HT-29 (cell line): ENCODE measurements around the genes NEPRO, CFAP44 and DRD3.

GRCh38 chr3:112464168-112464649 lies 35.1 kb downstream of the BTLA start:
- RAMPAGE, long total RNA = no peak

- RAMPAGE, long total RNA = no peak
These were observed 35.5 kb downstream of the CCDC80 start for GRCh38 chr3:112605461-112605913.

DNA sequence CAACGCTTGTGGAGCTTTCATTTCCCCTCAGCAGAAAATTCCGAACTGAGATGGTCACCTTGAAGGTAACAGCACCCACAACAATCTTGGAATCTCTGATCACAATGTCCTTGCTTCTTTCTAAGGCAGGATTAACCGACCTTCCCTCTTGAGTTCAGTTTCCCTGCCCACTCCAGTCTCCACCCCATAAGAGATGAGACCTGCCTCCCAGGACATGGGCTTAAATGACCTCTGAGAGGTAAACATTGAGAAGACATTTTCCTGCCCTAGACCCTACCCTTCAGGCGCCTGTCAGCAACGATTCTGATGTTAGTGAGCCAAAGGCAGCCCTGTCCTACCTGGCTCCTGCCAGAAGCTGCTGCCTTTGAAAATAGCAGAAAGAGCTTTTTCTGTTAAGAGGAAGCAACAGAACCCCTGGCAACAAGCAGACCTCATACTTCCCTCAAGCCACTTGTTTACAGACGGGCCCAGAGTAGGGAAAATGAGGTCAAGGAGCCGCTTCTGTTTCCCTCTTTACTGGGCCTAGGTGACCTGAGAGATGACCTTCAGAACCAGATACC lies 52.1 kb downstream of the CD200R1L start:
- RAMPAGE, long total RNA = no peak

DNA sequence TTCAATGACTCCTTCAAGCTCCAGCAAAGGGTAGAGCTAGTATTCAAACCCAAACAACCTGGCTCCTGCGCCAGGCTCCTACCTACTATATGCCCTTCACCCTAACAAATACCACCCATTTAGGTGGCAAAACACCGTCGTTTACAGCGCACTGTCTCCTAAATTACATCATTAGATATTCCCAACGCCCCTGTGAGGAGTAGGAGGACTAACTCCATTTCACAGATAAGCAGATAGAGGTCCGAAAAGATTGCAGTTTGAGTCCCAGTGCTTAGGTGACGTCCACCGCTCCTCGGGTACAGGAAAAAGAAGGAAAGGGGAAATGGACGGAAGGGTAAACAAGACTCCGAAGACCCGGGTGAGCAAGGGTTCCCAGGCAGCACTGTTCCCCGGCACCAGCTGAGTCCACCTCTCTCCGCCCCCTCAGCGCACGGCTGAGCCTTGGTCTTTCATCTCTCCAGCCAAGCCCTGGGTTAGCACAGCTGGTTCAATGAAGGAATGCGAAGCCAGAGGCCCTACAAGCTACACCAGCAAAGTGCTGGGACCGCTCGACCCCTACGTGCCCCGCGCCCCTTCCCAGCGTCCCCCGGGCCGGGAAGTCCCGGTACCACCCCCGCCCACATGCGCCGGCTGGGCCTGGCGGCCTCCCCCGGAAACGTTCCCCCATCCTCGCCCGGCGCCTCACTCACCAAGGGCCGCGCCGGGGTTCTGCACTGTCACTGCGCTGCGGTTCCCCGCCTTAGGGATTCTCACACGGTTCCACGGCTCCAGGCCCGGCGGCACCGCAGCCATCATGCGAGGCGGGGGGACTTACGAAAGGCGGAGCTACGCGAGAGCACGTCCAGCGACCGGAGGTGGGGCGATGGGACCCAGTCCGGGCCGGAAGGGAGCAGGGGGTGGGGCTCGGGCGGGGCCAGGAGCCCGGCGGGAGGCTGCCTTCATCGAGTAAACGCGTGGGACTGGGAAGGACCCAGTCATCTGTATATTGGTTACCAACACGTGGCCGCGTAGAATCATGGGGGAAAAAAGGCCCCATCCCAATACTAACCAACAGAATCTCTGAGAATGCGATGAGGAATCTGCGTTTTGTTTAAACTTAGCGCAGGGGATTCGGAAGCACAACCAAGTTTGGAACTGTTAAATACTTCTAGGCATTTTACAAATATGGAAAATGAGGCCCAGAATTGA lies at the start of gene NEPRO:
TSS of gene NEPRO (minus strand) at position 819 of the 1,188 bp plus-strand sequence.
- RAMPAGE, long total RNA = no peak

DNA sequence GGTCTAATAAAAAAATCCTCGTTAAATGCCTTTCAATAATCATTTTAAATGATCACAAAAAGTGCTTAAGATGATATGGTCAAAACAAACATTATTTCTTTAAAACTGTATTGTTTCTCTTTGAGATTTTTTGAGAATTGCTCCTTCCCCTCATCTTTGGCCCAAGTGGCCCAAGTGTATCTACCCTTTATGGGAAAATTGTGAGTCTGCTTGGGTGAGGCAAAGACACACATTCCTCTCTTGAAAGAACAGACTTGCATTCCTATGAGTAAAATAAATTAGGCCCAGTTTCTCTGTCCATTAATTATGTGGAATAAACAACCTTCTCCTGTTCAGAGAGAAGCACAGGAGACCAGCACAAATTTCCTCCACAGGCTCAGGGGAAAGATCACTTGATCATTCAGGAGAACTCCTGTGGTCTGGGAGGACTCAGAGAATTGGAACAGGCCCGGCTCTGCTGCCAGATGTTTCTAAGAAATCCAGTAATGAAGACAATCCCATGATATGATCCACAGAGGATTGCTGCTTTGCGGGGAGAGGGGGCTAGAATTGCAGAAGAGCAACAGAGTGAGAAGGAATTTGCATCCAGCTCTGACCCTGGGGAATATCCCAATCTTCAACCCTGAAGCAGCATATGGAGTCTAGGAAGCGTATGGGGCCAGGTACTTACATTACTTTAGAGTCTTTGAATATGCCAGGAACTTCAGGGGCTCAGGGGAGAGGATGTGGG lies 53.8 kb upstream of the BOC start:
- RAMPAGE, long total RNA = no peak

- RAMPAGE, long total RNA = no peak
These were observed 1.5 kb downstream of the BOC start for GRCh38 chr3:113212907-113213286.

DNA sequence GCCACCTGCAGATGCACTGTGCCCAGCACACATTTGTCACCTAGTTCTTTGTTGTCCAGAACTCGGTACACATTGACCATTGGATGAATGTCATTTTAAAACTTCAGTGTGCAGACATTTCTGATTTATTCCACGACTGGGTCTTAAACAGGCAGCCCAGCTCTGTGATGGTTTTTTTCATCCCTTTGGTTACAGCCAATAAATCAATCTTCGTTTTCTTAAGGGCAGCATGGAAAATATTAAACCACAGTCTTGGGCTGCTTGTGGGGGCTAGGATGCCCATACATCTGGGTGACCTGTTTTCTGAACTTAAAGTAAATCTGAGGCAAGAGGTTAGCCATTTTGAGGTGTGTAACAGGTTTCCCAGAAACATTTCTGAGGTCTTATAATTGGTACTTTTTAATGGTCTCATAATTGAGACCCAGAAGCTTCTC lies 1.9 kb downstream of the BOC start:
- RAMPAGE, long total RNA = no peak

- RAMPAGE, long total RNA = no peak
These were observed 30.5 kb downstream of the BOC start for GRCh38 chr3:113241483-113242712.

GRCh38 chr3:113261430-113262064 lies 50.2 kb downstream of the BOC start:
- RAMPAGE, long total RNA = no peak

- RAMPAGE, long total RNA = no peak
These were observed 53.0 kb downstream of the BOC start for GRCh38 chr3:113264437-113264747.

DNA sequence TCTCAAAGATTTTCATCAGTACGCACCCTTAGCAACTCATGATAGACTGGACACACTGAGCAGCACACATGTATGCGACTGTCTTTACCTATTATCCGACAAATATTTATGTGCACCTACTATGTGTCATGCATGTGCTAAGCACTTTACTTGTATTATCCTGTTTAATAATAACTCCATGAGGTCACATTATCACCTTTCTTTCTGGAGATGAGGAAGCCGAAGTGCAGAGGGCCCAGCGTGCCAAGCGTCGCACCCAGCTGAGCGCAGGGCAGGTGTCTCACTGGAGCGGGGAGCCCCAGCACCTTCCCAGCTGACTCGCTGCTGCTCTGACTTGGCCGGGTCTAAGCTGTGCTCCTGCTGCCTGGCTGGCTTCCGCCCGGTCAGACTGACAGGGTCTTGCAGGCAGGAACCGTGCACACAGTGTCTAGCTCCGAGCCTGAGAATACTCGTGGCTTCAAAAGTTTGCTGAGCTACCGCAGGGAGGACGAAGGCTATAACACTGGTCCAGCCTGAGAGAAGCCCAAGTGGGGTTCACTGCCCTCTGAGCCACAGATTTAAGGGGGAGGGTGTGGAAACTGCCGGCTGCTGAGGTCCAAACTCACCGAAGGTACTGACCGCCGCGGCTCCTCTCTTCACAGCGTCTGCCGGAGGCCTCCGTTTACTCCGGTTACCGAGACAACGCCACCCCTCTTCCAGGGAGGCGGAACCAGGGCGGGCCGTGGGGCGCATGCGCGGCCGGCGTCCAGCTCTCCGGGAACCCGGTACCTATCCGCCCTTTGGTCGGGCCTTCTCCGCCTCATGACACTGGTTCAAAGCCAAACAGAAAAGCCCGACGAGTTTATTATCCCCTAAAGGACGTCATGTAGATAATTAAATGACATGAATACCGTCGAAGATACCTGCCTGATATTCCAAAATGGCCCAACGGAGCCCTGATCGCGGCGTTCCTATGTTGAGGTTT lies at the start of gene CFAP44:
TSS of gene CFAP44 (minus strand) at position 646 of the 964 bp plus-strand sequence.
- RAMPAGE, long total RNA = no peak

DNA sequence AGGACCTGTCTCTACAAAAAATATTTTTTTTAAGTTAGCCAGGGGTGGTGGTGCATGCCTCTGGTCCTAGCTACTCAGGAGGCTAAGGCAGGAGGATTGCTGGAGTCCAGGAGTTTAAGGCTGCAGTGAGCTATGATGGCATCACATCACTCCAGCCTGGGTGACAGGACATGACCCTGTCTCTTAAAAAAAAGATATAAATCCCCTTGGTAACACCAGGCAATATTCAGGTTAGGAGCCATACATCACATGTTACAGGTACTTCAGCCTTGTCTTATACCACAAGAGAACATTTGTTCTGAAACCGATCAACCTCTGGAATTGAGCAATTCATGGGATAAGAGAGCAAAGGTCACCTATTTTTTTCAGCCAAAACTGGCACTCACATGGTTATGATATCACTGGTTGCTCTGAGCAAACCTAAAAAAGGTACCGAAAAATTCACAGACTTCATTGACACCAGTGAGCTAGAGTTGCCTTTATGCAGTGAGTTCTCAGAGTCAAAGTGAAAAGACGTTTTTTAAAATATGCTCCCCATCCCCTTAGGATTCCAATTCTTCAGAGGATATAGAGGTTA lies 9.1 kb downstream of the SPICE1 start:
- RAMPAGE, long total RNA = no peak

- RAMPAGE, long total RNA = no peak
These were observed 575 bp downstream of the SIDT1 start for GRCh38 chr3:113532665-113533594.

- RAMPAGE, long total RNA = no peak
These were observed 474 bp downstream of the QTRT2 start for GRCh38 chr3:114057099-114057323.

GRCh38 chr3:114079468-114080186 lies 23.1 kb downstream of the QTRT2 start:
- RAMPAGE, long total RNA = no peak

DNA sequence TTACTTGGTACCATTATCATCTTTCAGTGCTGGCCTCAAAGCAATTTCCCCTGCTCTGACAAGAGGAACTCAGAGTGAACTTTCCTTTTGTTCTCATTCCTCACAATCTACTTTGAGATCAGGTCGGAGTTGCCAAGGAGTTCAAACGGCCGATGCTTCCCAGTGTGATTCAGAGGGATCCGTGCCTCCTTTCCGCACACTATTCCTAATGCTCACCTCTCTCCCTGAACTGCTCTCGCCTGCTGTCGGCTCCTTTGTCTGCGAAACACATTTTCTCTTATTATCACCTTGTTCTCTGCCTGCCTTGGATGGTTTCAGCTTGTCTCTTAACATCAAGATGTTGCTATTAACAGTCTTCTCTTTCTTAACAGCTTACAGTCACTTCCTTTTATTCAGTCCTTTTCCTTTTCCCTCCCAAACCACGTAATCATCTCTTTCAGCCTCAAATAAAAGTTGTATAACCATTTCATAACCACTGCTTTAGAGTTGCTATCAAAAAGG lies 36.0 kb downstream of the QTRT2 start:
- RAMPAGE, long total RNA = no peak

DNA sequence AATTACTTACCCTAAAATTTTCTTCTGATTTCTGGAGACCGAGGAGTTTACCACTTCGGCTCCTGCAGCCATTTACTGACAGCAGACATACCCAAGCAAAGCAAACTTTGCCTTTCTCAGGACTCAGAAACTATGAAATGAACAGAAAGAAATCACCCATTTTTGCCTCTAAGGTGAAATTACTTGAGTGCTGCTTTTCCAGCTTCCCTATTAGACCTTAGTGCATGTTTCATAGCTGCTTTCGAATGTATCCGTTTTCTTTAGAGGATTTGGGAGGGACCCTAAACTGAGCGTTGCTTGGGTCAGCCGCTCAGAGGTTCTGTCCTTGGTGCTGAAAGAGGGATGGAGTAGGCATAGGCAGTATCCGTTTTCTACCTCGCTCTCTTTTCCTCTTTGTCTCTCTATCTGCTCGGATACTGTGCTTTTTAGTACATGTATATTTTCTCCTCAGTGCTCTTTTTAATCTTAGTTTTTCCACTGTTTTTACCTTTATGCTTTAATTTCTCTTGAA lies at the start of gene DRD3:
TSS of gene DRD3 (minus strand) at position 406 of the 511 bp plus-strand sequence.
- RAMPAGE, long total RNA = no peak

DNA sequence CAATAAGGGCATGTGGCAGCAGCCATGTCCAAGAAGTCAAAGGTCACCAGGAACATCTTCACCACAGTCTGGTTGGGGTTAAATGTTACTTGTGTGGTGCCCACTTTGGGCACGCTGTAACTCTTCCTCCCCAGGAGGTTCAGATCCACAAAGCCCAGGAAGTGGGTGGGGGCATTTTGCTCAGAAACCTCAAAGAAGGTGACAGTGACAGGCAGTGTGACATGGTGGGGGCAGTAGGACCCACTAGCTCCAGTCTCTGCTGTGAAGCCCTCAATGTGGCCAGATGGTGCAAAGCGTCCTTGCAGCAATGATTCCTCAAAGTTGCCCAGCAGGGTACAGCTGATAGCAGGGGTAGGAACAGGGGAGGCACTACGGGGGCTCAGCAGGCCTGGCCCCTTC lies 5.7 kb downstream of the ZNF80 start:
- RAMPAGE, long total RNA = no peak

DNA sequence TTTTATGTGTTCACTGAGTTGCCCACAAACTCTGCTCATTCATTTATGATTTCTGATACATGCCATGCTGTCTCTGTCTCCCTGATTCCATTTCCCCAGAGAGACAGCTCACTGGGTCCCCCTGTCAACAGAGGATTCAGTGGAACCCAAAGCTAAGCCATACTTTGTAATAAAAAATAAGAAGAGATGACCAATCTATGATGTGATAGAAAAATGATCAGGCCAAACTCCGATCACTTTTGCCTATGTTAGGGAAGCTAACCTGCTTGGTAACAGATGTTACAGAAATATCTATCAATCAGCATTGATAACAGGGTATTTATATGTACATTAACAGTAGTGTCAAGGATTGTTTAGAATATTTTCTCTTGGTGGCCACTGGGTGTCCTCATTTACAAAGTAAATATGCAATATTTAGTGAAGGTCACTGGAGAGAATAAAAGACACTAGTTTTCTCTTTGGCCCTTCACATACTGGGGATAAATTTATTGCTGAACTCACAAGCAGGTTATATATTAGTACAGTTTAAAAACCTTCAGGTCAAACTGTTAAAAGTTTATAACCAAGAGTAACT lies 68.9 kb downstream of the TIGIT start:
- RAMPAGE, long total RNA = no peak

- RAMPAGE, long total RNA = no peak
These were observed 153.7 kb downstream of the TIGIT start for GRCh38 chr3:114447370-114448017.